Thoracic aorta (tissue), 1 donor: Measurements from ENCODE around the genes PLPP2, THEG, FSTL3, MISP and ARID3A.

DNA sequence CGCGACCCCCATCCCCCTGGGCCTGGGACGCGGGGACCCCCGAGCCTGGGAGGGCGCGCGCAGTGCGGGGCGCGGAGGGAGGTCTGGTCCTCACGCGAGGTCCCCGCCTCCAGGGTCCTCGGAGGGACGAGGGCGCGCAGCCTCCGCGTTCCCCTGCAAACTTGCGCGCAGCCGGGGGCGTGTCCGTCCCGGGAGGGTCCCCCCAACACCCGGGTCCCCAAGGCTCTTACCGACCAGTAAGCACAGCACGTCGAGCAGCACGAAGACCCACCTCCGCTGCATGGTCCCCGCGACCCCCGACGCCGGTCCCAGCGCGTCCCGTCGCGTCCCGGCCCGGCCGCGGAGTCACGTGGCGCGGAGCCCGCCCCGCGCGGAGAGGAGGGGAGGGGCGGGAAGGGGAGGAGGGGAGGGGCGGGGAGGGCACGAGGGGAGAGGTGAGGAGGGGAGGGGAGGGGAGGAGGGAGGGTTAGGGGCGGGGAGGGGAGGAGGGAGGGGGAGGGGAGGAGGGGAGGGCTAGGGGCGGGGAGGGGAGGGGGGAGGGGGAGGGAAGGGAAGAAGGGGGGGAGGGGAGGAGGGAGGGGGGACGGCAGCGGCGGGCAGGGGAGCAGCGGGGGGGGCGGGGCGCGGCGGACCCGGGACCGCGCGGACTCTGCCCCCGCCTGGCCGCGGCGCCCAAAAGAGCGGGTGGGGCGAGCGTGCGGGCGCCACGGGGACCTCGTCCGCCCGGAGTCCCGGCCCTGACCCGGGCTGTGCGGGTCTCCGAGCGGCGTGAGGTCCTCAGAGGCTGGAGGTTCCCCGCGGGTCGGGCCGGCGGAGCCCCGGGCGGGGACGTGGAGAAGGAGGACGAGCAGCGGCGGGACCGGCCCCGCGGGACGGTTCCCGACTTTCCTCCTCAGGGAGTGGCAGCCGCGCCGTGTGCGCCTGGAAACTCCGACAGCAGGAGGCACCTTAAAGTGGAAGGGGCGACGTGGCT, at the start of gene PLPP2:
Gene PLPP2, minus strand, starts transcription at position 349 of the 973 bp plus-strand sequence.
- RAMPAGE, long total RNA, result start-site peak on the minus strand centred at position 344 of the sequence, 39 bp wide, 7 reads

- RAMPAGE, long total RNA, result no peak
These were observed 15.1 kb upstream of the PLPP2 start for GRCh38 chr19:306354-306733.

DNA sequence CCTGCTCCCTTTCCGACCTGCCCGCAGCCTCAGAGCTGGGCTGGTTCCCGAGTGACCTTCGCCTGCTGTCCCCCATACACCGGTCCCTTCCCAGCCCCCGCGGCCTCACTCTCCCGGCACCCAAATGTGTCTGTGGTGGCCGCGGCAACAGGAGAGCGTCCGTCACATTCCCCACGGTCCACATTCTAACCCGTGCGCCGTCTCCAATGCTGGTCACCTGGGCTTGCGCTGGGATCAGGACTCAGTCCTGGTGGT, at the start of gene THEG:
Gene THEG, minus strand, starts transcription at position 132 of the 255 bp plus-strand sequence.
- RAMPAGE, long total RNA, result no peak

- RAMPAGE, long total RNA, result no peak
These were observed 10.3 kb upstream of the C2CD4C start for GRCh38 chr19:419161-419791.

GRCh38 chr19:497832-498502, 1.7 kb downstream of the MADCAM1 start:
- RAMPAGE, long total RNA, result no peak

GRCh38 chr19:532425-533584, 1.2 kb downstream of the CDC34 start:
- RAMPAGE, long total RNA, result no peak

- RAMPAGE, long total RNA, result no peak
These were observed 6.8 kb upstream of the HCN2 start for GRCh38 chr19:582512-583556.

DNA sequence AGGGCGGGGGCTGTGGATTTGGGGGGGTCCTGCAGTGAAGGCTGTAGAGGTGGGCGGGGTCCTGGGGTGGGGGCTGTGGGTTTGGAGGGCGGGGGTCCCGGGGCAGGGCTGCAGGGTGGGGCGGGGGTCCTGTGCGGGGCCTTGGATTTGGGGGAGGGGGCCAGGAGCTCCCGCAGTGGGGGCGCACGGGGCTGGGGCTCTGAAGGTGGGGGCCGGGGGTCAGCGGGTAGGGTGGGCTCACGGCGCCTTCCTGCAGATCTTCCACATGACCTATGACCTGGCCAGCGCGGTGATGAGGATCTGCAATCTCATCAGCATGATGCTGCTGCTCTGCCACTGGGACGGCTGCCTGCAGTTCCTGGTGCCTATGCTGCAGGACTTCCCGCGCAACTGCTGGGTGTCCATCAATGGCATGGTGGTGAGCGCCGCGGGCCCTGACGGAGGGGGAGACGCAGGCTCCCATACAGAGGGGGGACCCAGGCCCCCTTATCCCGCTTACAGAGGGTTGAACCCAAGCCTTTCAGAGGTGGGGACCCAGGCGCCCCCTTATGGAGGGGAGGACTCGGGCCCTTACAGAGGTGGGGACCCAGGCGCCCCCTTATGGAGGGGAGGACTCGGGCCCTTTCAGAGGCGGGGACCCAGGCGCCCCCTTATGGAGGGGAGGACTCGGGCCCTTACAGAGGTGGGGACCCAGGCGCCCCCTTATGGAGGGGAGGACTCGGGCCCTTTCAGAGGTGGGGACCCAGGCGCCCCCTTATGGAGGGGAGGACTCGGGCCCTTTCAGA, 15.3 kb downstream of the HCN2 start:
- RAMPAGE, long total RNA, result no peak

- RAMPAGE, long total RNA, result no peak
These were observed 881 bp downstream of the RNF126 start for GRCh38 chr19:662084-662582.

- RAMPAGE, long total RNA, result start-site peak on the plus strand at chr19:676389-676397, 92 reads
These were observed at the start of gene FSTL3 for GRCh38 chr19:675943-676768. Gene FSTL3 (plus strand): TSS chr19:676392.

GRCh38 chr19:679300-680196, 3.4 kb downstream of the FSTL3 start:
- RAMPAGE, long total RNA, result no peak

DNA sequence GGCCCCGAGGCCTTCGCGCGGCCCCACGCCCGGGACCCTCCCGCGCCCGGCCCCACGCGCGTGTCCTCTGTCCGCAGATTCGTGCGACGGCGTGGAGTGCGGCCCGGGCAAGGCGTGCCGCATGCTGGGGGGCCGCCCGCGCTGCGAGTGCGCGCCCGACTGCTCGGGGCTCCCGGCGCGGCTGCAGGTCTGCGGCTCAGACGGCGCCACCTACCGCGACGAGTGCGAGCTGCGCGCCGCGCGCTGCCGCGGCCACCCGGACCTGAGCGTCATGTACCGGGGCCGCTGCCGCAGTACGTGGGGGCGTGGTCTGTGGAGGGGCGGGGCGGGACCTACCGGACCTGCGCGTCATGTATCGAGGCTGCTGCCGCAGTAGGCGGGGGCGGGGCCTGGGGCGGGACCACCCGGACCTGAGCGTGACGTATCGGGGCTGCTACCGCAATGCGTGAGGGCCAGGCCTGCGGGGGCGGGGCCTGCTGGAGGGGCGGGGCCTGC, 4.1 kb downstream of the FSTL3 start:
- RAMPAGE, long total RNA, result no peak

GRCh38 chr19:745174-745630, 5.7 kb upstream of the MISP start:
- RAMPAGE, long total RNA, result no peak

DNA sequence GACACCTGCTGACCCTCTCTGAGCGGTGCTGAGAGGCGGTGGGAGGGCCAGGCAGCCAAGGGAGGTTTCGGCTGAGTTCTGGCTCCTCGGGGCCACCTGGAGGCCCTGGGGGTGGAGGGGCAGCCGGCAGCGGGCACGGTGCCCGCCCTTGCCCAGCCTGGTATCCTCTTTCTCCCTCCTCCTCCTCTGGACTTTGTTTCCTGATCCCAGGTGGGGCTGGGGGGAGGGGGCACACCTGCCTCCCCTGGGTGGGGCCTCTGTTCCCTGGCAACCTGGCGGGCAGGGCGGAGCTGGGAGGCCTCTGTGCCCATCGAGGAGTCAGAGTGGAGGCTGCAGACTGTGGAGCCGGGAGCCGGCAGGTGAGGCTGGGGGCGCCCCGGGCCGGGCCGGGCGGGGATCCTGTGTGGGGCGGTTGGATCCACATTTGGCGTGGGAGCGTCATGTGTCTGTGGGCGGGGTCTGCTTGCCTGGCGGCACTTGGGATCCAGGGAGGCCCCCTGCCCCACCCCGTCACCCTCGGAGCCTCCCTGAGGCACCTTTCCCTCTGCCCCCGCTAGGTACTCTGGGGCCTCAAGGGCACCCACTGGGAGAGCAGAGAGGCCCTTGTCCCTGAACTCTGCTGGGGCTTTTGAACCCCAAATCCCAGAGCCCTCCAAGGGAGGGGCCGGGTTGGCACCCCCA, at the start of gene MISP:
Gene MISP, plus strand, starts transcription at position 300 of the 681 bp plus-strand sequence.
- RAMPAGE, long total RNA, result no peak

DNA sequence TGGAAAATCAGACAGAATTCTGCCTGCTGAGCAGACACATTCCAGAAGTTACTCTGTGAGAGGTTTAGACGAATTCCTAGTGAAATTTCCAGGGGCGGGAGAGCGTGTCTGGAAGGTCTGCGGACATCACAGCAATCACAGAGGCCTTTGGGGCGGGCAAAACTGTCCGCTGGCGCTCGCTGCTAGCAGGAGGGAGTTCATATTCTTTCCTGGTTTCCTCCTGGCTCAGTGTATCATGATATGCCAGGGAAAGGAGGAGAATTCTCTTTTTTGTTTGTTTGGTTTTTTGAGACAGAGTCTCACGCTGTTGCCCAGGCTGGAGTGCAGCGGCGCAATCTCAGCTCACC, 17.6 kb downstream of the MISP start:
- RAMPAGE, long total RNA, result no peak

DNA sequence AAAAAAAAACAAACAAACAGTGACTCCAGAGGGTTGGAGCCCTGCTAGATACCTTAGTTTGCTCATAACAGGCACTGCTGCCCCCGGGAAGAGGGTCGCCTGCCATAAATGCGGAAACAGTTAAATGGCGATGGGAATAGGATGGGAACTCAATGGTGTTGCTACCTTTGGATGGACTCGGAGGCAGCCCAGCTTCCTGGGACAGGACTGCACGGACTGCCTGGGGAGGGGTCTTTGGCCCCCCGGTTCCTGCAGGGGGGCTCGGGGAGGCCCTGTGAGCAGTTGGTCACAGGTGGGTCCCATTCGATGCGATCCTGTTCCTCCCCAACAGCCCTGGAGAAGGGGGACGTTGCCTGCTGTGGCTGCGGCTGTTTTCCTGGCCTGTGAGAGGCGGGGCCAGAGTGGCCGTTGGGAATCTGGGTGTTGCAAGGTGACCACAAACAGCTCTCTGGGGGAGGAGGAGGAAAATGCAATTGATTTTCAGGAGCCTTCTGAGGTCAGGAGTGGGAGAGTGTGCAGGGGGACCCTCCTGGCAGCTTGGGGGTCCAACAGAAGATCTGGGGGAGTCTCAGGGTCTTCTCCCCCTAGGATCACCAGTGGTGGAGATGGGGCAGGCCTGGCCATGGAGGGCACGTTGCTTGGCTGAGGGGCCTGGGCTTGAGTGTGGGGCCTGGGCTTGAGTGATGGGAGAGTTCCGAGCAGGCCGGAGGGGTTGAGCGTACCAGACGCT, 1.9 kb upstream of the PLPPR3 start:
- RAMPAGE, long total RNA, result no peak

DNA sequence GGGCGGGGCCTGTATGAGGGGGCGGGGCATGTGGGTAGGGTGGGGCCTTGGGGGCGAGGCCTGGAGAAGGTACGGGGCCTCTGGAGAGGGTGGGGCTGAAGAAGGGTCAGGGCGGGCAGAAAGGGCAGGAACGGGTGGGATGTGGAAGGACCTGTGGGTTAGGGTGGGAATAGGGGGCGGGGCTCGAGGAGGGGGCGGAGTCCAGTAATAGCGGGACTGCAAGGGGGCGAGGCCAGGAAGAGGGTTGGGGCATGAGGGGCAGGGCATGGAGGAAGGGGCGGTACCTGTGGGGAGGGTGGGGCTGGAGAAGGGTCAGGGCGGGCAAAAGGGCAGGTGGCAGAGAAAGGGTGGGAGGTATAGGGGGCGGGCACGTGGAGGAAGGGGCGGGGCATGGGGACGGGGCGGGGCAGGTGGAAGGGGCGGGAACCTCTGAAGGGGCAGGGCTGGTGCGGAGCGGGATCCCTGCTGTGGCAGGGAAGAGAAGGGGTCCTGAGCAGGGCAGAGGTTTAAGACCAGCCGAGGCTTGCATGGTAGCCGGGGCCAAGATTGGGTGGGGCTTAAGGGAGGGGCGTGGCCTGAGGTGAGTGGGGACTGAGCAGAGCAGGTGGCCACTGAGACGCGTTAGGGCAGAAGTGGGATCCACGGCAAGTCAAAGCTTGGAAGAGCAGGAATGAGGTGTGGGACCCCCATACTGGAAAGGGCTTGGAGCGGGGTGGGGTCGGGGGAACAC, 2.8 kb downstream of the CFD start:
- RAMPAGE, long total RNA, result no peak

GRCh38 chr19:925245-926185, at the start of gene ARID3A:
Gene ARID3A (plus strand): TSS chr19:926035.
- RAMPAGE, long total RNA, result no peak

DNA sequence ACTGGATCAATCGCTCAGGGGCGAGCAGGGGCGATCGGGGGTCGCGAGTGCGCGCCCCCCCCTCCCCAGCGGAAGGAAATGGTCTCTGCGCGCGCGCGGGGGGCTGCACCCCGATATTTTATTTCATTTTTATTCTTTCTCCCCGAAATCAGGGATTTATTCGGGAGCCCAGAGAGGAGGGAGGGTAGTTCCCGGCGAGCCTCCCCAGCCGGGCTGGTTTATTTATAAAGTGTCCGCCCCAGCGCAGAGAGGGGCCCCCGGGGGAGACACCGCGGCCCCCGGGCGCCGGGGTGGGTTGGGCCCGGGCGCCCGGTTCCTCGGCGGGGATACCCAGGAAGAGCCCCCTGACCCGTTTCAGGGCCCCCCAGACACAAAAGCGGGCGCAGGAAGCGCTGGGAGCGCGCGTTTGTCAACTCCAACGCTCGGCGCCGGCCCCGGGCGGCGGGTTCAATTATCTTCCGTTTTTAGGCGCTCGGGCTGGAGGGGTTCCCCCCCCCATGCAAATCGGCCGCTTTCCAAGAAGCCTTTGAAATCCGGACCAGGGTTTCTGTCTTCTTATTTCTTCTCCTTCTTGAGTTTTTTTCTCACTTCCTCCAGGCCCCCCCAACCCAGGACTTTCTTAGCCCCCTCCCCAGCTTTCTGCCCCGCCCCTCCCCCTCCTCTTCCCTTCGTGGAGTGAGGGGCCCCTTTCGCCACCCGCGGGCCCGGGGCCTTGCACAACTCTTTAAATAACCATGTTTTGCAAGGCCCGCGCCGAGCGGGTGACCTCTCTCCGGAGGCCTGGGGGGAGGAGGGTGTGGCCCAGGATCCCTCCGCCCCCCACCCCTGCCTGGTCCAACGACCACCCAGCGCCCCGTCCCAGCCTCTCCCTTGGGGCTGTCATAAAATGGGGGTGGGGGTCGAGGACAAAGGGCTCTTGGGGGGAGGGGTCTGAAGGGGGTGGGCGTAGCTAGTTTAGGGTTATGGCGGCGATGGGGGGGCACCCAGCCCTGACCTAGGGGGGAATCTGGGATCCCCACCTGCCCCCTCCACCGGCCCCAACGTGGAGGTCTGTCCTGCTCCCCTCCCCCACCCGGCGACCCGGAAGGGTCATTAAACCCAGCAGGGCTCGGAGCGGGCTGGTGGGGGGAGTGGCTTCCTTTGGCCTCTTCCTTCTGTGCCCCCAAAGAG, 946 bp downstream of the ARID3A start:
- RAMPAGE, long total RNA, result no peak

DNA sequence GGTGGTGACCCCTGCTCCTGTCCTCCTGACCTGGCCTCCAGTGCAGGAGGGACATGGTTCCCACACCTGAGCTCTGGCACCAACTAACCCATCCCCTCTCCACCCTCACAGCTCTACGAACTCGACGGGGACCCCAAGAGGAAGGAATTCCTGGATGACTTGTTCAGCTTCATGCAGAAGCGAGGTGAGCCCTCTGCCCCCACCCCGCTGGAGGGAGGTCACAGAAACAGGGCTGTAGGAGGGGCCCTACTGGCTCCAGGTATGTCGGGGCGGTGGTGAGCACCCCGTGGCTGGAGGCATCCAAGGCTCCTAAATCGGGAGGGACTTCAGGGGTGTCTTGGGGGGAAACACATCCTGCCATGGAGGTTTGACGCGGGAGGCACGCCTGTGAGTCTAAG, 24.2 kb upstream of the WDR18 start:
- RAMPAGE, long total RNA, result no peak